AG09319 (cell line): ENCODE measurements around a stretch of chr20.

DNA sequence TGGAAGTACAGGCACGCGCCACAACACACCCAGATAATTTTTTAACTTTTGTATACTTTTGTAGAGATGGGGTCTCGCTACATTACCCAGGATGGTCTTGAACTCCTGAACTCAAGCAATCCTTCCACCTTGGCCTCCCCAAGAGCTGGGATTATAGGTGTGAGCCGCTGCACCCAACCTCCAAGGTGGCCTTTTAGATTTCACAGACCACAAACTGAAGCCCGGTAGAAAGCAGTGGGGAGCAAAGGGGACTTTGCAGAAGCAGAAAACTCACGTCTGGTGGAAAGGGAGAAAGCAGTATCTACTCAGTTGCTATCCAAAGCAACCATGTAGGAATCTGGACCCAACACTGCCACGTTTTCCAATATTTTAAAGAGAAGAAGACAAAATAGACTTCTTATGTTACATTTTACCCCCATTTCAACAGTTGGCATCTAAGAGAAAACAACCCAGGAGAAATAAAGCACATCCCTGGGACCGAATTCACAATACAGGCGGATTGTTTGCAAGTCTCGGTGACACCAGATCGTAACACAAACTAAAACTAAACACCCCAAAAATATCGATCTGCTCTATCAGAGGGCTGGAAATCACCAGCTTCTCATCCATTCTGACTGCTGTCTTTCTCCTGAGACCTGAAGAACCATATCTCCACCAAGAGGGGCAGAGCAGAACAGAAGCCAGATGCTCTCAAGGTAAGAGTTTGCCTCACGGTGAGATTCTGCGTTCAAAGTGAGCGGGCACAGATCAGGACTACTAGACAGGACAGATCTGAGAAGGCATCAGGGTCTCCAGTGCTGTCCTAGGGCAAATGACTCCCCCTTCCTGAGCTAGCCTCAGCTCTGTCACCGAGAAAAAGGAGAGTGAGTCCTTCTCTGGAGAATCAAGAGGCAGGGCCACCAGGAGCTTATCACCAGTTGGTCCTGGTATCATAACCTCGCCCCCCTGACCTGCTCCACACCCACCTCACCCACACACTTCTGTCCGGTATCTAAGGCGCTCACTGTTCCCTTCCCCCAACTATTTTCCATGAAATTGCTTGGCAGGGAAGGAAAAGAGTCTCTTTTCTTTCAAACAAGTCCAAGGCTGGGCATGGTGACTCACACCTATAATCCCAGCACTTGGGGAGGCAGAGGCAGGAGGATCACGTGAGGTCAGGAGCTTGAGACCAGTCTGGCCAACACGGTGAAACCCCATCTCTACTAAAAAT, 78.0 kb downstream of the ZMYND8 start:
- RRBS = no CpG with 5 or more reads among the region's 21 CpGs

GRCh38 chr20:47321131-47321894, 35.2 kb downstream of the ZMYND8 start:
- RRBS = no CpG with 5 or more reads among the region's 8 CpGs

- RRBS = no CpG with 5 or more reads among the region's 5 CpGs
Observed at GRCh38 chr20:47328986-47329459, 27.5 kb downstream of the ZMYND8 start.

- RRBS = no CpG with 5 or more reads among the region's 2 CpGs
Observed at GRCh38 chr20:47347780-47348357, 8.6 kb downstream of the ZMYND8 start.

GRCh38 chr20:47463724-47463923, 38.1 kb upstream of the NCOA3 start:
- RRBS = no CpG with 5 or more reads among the region's 3 CpGs

DNA sequence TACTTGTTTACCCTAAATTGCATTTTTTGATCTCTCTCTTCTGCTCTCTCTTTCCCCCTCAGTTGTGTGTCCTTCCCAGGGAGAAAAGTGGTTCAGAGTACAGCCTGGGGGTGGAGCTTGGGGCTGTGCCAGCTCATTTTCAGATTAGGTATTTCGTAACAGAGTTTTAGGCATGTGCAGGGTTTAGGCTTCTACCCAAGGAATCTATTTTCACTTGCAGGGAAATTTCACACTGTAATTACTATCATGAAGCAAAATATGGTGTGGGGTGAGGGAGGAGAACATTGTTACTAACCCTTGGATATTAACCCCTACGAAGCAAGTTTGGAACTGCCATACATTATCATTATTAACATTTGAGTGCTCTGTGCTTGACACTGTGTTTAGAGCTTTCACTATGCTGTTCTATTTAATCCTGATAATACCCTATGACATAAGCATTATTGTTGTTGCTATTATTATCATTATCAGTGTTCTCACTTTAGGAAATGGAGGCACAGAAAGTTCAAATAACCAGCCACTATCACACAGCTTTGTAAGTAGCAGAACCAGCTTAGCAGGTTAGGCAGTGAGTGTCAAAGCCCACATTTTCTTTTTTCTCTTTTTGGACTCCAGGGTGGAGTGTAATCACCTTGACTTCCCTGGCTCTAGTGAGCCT, 8.1 kb upstream of the NCOA3 start:
- RRBS = no CpG with 5 or more reads among the region's 2 CpGs

GRCh38 chr20:47533398-47533872, 31.7 kb downstream of the NCOA3 start:
- RRBS = no CpG with 5 or more reads among the region's 3 CpGs

DNA sequence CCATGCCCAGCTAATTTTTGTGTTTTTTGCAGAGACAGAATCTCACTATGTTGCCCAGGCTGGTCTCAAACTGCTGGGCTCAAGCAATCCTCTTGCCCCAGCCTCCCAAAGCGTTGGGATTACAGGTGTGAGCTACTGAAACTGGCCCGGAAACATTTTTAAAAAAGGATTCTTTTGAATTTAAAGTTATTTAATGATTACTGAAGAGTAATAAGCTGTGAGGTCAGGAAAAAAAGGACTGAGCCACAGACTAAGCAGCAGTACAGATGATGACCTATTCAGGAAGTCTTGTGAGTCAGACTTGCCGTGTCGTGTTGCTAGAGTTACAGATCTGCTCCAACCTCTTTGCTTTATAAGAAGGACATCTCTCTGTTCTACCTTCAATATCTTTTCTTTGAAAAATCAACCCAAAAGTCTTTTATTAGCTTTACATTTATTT, 108.7 kb downstream of the NCOA3 start:
- RRBS = no CpG with 5 or more reads among the region's 4 CpGs

DNA sequence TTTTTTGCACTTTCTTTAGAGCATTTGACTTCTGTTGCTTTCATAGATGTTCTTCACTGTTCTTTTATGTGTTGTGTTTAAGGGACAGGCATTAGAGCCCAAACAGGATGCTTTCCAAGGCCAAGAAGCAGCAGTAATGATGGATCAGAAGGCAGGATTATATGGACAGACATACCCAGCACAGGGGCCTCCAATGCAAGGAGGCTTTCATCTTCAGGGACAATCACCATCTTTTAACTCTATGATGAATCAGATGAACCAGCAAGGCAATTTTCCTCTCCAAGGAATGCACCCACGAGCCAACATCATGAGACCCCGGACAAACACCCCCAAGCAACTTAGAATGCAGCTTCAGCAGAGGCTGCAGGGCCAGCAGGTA, 138.3 kb downstream of the SULF2 start:
- RRBS = no CpG with 5 or more reads among the region's 2 CpGs

DNA sequence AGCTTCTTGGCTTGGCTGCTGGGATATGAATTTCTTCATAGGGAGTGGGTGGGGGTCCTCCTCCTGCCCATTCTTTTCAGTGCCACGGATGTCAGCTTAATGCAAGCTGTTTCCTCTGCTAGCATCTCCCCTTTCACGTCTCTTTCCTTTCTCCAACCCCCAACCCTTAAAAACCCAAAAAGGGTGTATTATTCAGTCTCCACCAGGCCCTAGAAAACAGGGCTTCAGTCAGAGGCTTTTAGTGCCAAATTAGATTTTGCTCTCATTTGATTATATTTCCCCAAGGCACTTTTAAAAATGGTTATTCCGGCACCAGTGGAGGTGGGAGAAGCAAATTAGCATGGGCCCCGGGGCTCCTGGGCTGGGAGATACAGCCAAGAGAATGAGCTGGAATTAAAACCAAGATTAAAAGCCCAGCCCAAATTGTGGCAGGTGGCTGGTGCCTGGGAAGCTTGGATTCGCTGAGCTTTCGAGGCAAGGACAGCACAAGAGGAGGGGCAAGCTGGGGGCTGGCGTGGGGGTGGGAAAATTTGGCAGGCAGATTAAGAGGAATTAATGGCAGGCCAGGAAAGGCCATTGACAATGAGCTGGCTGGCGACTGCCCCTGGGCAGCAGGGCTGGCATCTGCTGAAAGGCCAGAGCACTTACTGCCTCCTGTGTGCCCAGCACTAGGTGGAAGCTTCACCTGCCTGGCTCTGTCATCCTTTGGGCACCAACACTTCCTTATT, 76.4 kb downstream of the SULF2 start:
- RRBS = no CpG with 5 or more reads among the region's 8 CpGs

DNA sequence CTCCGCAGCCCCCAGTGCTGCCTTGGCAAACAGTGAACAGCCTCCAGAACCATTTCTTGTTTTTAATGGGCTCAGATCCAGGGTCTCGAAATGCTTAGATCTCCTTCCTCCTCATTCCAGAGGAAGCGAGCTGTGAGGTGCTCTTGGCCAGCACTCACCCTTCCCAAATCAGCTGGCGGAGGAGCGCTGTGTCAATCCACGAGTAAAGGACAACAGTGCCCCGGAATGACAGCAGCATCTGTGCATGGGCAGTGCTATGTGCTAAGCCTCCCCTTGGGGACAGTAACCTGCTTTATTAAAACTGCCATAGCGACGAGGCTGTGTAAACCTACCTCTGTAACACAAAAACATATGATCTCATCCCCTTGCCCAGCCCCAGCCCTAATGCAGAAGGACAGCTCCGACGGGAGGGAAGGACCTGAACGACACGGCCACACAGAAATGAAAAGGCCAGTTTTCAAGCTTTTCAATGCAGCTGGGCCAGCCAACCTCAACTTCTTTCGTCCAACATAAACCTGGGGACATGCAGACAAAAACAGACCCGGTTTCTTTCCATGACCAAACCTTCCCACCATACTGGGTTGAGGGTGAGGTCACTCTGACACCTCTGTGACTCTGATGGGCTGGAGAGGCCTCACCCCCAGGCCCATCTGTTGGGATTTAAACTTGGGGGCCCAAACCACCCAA, 43.3 kb downstream of the SULF2 start:
- RRBS = no CpG with 5 or more reads among the region's 15 CpGs

DNA sequence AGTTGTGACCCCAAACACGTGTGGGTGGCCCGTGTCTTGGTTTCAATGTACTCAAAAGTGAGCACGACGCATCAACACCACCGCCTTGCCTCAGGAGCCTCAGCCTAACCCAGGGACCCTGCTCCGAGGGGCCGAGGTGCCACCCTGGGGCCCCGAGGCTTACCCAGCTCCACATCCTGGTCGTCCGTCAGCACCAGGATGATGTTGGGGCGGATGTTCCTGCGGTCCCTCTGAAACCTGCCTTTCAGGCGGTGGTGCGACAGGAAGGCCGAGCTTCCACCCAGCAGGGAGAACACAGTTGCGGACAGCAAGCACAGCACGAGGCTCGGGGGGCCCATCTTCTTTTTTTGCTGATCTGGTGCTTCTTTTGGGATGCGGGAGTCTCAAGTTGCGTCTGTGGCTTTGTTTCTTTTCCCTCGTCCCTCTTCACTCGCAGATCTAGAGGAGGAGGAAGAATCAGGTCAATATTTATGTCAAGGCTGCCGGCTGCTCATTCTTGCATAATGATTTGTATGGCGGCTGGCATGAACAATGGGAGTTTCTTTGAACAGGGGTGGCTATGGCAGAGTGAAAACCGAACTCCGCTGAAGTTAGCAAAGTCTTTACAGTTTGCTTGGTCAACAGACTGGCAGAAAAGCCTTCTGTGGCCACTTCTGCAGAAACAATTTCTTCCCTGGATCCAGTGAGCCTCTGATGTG, 28.1 kb downstream of the SULF2 start:
- RRBS = no CpG with 5 or more reads among the region's 26 CpGs

DNA sequence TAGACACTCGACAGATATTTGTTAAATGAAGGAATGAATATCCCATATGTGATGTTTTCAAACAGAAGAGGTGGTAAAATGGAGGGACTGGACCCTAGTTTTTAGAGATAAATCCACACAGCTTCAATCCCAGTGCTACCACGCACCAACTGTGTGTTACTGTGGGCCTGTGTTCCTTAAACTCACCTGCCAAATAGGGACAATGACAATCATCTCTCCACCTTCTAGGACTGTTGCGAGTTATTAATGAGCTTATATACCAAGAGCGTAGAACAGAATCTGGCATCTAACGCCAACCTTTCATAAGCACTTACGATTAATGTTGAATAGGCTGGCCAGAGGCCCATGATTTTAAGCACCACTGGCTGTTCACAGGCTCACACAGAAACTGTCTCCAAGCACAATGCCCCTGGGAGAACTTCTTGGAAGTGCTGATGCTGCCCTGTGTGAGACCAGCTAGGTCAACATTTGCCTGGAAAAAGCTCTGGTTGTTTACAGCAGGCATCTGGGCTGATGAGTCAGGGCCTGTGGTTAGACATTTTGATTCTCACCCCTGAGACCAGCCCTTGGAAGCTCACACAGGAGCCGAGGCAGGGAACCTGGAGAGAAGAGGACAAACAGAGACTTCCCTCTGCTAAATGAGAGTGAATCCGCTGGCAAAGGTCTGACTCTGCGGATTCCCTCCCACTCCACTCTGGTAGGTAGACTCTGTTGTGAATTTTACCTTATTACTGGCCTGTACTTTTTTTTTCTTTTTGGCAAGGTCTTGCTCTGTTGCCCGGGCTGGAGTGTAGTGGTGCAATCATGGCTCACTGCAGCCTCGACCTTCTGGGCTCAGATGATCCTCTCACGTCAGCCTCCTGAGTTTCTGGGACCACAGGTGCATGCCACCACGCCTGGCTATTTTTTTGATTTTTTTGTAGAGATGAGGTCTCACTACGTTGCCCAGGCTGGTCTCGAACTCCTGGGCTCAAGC, 6.8 kb upstream of the SULF2 start:
- RRBS = no CpG with 5 or more reads among the region's 15 CpGs

DNA sequence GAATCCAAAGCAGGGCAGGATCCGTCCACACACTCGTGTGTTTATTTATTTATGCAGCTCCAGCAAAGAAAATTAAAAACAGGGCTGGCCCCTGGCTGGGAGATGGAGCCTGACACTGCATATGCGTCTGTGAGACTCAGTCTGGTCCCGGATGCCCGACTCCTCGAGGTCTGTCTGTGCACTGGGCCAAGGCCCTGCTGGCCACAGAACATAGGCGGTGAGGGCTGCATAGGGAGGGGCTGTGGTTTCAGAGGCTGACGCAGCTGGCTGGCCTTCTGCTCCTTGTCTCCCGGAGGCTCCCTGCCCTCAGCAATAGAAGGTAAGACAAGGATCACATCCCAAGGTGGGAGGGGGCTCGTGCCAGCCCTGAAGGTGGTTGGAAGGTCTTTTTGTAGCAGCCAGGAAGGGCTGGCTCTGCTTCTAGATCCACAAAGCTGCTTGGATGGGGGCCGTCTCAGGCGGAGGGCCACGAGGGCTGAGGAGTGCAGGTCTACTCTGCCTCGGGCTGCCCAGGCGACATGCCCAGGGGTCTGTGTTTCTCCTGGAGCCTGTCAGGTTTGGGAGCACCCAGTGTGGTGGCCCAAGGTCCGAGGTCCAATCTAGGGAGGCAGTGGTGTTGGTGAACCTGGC, 239.8 kb upstream of the SULF2 start:
- RRBS = no CpG with 5 or more reads among the region's 16 CpGs

DNA sequence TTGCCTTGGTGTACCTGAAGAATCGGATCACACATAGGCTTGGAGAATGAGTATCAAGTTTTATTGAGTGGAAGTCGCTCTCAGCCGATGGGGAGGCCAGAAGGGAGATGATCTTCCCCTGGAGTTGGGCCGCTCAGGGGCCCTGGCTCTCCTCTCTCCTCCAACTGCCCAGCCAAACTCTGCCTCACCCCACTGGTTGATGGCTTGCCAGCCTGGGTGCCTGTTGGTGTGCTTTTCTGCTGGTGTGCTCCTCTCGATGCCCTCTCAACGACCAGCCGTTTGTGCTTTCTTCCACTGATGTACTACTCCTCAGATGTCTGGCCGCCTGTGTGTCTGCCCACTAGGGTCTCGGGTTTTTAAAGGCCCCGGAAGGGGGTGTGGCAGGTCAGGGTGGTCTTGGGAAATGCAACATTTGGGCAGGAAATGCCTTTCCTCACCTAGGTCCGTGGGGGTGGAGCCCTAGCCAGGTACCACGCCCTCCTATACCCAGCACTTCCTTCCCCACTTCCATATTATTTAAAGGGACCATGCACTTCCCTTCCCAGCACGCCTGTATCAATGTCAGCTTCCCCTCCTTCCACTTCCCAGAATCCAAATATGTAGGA, 516.2 kb downstream of the PREX1 start:
- RRBS = no CpG with 5 or more reads among the region's 13 CpGs

DNA sequence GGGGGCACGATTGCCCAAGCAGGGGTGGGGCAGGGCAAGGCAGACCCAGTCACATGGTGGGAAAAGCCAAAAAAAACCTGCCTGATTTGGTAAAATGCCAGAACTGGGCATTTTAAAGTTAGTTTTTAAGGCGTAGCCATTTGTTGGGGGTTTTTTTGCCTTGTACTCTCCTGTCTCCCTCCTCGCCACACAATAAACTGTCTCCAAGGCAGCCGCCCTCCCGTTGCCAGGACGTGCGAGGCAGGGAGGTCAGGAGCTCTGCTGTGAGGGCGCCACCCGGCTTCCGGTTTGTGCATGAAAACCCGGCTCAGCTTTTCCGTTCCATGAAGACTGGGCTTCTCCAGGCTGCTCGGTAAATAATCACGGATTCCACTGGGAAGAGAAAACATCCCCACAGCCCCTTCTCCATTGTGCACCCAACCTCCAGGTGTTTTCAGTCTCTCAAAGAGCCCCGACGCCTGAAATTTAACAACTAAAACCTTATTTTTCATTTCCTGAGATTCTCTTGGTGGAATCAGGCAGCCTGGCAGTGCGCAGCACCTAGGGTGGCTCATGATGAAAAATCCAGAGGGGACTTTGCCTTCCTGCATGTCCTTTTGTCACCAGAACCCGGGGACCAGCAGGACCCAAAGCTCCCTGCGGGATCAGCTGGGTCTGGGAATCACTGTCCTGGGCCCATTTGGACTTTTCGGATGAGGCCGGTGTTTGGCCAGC, 453.4 kb downstream of the PREX1 start:
- RRBS = 48% methylated on average over 2 of the region's 21 CpGs

- RRBS = no CpG with 5 or more reads among the region's 8 CpGs
Observed at GRCh38 chr20:48563453-48563715, 264.4 kb downstream of the PREX1 start.

GRCh38 chr20:48635783-48636014, 192.1 kb downstream of the PREX1 start:
- RRBS = no CpG with 5 or more reads among the region's 3 CpGs

DNA sequence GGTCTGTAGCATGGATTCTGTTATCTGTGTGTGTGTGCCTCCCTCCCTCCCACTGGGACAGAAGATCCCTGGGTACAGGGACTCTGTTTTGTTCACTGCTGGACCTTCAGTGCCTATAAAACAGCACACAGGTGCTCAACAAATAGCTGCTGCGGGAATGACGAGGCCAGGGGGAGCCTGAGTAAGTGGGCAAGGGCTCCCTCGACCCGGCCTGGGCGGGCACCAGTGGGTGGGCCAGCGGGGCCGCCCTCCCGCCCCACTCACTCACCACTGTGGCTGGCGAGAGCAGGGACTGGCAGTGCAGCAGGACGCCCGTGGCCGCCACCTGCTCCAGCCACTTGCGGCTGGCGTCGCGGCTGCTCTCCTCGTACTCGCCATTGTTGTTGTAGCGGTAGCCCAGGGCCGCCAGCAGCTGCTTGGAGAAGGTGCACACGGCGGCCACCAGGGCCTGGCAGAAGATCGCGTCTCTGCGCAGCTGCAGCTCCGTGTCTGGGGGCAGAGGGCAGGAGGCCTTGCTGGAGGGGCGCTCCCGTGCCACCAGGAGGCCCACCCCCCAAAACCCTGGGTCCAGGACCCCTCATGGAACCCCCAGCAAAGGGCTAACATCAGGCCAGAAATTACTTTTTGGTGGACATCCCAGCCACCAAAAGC, 191.5 kb downstream of the PREX1 start:
- RRBS = no CpG with 5 or more reads among the region's 28 CpGs

DNA sequence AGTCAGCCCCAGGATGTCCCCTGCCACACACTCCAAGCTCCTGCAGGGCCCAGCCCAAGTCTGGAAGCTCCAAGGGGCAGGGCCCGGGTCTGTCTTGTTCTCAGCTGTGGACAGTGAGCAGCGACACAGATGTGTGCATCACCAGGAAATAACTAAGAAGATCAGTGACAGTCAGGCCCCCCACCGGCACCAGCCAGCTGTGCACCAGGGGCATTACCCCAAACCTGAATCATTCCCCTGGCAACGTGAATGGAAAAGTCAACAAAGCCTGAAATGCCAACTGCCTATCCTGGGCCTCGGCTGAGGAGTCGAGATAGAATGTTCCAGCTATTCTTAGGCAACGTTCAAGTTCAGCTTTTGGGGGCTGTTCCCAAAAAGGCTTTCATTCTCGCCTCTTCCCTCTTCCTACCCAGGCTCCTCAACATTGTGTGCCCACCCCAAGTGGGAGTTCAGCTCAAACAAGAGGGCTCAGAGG, 105.0 kb downstream of the PREX1 start:
- RRBS = 17% methylated on average over 1 of the region's 8 CpGs